ENCODE data around the gene CDC42EP3.

DNA sequence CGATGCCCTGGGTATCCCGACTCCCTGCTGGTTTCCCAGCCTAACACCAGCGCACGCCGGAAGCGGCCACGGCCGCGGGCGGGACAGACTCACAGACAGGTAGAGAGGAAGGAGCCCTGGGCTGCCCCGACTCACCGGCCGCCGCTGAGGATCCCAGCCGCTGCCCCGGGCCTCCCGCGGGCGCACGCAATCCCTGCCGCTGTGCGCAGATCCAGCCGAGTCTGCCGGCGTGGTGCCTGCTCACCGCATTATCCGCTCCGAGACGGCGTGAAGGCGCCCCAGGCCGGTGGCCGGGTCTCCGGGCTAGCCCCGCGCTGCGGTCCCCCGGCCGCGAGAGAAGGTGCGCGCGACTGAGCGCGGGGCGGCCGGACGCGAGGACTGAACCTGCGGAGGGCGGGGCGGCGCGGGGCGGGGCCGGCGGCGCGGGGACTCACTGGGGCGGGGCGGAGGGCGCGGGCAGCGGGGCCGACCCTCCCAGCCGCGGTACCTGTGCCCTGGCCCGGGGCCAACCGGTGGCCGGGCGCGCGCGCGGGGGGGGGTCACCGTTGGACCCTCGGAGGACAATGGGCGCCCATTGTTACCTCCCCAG is at the start of gene CDC42EP3:
Gene CDC42EP3 (minus strand): TSS at position 352 of the 589 bp plus-strand sequence.
- RRBS: 1% methylated on average over 55 of the region's 78 CpGs

- RRBS: no CpG with 5 or more reads among the region's 2 CpGs
These were observed 73.1 kb upstream of the RMDN2 start for GRCh38 chr2:37852025-37852400.

GRCh38 chr2:37919530-37920275 is 5.4 kb upstream of the RMDN2 start:
- RRBS: no CpG with 5 or more reads among the region's 2 CpGs

GRCh38 chr2:37929286-37929789 is 4.3 kb downstream of the RMDN2 start:
- RRBS: no CpG with 5 or more reads among the region's 3 CpGs

DNA sequence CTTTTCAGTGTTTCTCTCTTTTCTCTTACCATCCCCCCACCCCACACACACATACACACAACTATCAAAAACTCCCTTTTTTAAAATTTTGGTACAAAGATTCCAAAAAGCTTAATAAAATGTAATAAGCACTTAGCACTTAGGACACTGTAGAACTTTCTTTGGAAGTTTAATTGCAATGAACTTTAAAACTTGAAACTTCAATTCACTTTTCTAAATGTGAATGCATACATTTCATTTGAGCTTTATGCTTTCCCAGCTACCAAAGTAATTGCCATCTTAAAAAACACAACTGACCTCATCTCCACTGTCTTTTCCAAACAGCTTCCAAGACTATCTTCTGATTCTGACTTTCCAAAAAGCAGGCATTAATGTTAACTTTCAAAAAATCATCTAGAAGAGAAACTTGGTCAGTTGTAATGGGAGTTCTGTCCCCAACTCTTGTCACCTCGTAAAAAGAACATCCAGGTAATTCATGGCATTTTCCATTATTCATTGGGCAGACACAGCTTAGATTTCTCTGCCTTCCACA is 7.0 kb downstream of the CYP1B1 start:
- RRBS: no CpG with 5 or more reads among the region's 1 CpG

DNA sequence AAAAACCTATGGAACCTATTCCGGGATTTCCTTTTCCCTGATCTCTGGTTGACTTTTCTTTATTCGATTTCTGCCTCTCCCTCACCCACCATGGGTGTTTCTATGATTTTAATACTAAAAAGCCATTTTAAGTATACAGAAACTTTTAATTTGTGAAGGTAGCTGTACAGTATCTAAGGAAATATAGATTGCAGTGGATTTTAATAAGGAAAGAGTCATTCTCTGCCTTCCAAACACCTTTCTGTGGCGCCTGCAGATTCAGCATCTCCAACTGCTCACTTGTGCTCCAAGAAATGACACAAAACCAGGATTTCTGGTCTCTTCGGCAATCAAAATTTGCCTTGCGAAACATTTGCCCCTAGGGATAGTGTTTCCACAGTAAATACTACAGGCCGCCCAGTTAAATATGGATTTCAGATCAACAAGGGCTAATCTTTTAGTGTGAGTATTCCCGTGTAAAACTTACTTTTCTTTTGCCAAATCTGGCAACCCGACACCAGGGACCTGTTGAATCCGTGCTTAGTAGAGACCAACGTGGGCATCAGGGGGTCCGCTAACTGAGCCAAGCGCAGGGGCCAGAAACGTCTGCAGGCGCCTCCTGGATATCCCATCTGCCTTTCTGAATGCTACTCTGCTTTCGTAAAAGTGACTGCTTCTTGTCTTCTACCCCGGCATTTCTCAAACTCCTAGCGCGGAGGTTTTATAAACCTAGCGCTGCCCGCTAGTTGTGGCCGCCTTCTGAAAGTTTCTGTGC is 2.7 kb downstream of the CYP1B1 start:
- RRBS: 75% methylated on average over 3 of the region's 21 CpGs

DNA sequence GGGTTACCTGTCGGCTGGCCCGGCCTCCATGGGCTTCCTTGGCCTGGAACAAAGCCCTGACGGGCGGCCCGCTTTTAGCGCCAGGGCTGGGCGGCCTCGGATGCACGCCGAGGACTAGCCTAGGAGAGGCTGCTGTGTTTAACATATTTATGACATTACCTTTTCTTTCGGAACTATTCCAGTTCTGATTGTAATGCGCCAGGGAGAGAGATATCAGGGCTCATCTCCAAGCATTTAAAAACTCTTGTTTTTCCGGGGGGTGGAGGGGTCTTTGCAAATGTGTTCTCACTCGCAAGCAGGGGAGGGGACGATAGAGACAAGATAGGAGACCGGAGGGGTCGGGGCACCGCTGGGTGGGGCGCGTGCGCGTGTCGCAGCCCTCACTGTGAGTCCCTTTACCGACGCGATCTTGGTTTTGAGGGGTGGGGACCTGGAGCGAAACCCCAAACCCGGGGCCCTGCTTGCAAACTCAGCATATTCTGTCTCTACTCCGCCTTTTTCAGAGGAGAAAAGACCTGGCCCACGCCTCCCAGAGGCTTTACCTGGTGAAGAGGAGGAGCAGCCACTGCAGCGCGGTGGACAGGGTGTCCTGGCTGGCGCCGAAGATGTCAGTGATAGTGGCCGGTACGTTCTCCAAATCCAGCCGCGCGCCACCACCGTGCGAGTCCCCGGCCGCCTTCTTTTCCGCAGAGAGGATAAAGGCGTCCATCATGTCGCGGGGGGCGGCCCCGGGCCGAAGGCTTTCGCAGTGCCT is 2.0 kb downstream of the CYP1B1 start:
- RRBS: 26% methylated on average over 22 of the region's 51 CpGs

- RRBS: no CpG with 5 or more reads among the region's 5 CpGs
These were observed 132.0 kb downstream of the ATL2 start for GRCh38 chr2:38244995-38245555.

GRCh38 chr2:38321573-38322167 is 55.4 kb downstream of the ATL2 start:
- RRBS: no CpG with 5 or more reads among the region's 5 CpGs

- RRBS: no CpG with 5 or more reads among the region's 9 CpGs
These were observed 70.0 kb upstream of the ATL2 start for GRCh38 chr2:38446922-38447671.

- RRBS: no CpG with 5 or more reads among the region's 9 CpGs
These were observed 69.4 kb downstream of the HNRNPLL start for GRCh38 chr2:38533221-38533741.

- RRBS: 2% methylated on average over 1 of the region's 14 CpGs
These were observed 2.4 kb downstream of the HNRNPLL start for GRCh38 chr2:38600232-38600835.

GRCh38 chr2:38751535-38751712 is 263 bp upstream of the SRSF7 start:
- RRBS: no CpG with 5 or more reads among the region's 8 CpGs

DNA sequence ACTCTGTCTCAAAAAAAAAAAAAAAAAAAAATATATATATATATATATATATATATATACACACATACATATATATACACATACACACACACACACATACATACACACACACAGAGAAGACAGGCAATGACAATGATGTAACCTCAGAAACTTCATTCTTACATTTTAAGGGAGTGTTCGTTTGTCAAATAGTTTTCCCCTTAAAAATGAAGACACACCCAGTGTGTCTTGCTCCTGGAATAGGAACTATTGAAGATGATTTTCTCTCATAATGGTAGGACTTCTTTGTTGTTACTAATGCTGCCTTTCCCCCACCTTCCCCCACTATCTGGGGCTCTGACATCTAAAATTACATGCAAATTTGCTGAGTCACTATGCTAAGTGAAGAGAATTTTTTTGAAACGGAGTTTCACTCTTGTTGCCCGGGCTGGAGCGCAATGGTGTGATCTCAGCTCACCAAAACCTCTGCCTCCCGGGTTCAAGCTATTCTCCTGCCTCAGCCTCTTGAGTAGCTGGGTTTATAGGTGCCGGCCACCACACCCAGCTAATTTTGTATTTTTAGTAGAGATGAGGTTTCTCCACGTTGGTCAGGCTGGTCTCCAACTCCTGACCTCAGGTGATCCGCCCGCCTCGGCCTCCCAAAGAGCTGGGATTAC is 48.1 kb downstream of the DHX57 start:
- RRBS: no CpG with 5 or more reads among the region's 10 CpGs

DNA sequence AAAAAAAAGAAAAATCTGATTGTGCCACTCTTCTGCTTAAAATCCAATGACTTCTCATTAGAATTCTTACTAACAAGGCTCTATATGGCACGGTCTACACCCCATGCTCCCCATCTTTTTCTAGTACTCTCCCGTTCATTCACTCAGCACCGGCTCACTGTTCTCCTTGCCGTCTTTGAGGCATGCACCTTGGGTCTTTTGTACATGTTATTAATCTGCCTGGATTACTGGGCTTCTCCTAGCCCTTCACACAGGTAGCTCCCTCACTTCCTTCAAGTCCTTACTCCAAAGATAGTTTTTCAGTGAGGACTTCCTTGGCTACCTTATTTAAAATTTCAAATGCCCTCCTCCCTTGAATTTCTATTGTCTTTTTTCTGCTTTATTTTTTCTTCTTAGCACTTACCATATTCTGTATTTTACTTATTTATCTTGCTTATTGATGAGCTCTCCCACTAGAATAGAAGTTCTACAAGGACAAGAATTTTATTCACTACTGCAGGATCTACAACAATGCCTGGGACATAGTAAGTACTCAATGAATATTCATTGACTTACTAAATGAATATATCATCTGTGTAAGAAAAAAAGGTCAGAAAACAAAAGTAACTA is 26.1 kb downstream of the DHX57 start:
- RRBS: no CpG with 5 or more reads among the region's 4 CpGs

DNA sequence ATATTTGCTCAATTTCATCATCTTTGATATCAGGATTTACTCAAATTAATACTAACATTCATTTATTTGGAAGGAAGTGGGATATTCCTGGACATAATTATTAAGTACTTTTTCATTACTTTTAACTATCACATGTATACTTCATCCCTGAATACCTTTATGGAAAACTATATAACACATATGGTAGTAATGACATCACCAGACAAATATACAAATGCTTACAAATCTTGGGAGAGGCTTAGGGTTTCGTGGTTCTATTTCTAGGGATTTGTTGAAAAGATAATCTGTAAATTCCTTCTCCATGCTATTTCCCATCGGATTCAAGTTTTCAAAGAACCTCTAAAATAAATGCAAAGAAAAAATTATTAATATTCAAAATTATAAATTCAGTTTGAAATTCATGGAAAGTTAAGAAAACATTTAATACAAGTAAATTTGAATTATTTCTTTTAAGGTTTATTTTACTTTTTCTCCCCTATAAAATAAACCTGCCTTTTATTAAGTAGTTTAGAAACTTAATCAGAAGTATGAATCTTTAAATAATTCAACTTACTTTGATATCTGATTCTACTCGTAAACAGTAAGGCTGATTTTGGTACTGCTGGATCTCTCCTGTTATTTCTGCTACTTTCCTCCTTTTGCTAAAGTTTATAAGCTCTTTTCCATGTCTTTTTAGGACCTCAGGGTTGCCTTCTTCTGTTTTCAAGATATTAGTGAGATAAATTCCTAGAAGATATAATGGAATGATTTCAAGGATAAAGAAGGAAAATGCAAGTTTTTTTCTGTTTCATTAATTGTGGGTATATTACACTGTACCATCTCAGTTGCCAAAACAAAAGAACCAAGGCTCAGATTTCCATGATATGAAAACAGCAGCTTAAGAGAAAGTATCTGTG is 107.3 kb downstream of the ARHGEF33 start:
- RRBS: no CpG with 5 or more reads among the region's 3 CpGs

DNA sequence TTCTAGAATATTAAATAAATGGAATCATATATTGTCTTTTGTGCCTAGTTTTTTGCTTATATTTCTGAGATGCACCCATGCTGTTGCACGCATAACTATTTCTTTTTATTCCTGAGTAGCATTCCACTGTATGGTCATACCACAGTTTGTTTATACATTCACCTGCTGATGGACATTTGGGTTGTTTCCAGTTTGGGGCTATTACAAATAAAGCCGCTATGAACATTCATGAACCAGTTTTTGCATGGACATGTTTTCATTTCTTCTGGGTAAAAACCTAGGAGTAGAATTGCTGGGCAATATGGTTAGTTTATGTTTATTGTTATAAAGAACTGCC is 68.4 kb downstream of the SOS1 start:
- RRBS: no CpG with 5 or more reads among the region's 2 CpGs

GRCh38 chr2:39070472-39070995 is 50.3 kb downstream of the SOS1 start:
- RRBS: no CpG with 5 or more reads among the region's 1 CpG

DNA sequence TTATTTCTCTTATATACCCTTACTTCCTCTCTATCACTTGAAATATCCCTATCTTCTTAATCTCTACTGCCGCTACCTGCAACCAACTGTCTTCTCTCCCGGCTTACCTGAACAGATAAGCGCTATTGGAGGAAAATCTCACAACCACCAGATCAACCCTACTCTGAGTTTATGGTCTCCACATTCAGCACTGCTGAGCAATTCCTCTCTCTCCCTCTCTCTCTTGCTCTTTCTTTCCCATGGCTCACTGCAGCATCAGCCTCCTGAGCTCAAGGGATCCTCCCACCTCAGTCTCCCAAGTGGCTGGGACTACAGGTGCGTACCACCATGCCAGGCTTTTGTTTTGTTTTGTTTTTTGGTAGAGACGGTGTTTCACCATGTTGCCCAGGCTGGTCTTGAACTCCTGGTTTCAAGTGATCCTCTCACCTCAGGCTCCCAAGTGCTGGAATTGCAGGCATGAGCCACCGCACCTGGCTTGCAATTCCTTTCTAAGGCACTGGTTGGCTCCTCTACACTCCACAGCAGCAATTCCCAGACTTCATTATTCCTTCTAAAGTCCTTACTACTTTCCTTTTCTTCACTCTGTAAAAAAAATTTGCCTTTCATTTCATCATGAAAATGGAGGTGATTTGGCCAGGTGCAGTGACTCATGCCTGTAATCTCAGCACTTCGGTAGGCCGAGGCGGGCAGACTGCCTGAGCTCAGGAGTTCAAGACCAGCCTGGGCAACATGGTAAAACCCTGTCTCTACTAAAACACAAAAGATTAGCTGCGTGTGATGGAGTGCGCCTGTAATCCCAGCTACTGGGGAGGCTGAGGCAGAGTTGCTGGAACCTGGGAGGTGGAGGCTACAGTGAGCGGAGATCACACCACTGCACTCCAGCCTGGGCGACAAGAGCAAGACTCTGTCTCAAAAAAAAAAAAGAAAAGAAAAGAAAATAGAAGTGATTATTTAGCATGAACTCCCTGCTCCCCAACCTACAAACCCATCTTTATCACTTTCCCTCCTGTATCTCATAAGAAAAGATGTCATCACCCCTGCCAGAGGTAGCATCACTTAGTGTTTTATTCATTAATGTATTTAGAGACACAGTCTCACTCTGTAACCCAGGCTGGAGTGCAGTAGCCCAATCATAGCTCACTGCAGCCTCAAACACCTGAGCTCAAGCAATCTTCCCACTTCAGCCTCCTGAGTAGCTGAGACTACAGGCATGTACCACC is 8.3 kb downstream of the SOS1 start:
- RRBS: no CpG with 5 or more reads among the region's 13 CpGs

GRCh38 chr2:39141061-39141866 is 20.4 kb upstream of the SOS1 start:
- RRBS: no CpG with 5 or more reads among the region's 7 CpGs

All from aortic smooth muscle cell (primary cell).